HL-60 (cell line): Measurements from ENCODE around the genes MAP7D2 and MBTPS2.

- RRBS = no CpG with 5 or more reads among the region's 5 CpGs
Measured at GRCh38 chrX:19640875-19641226, 125.5 kb upstream of the MAP3K15 start.

- RRBS = no CpG with 5 or more reads among the region's 13 CpGs
Measured at GRCh38 chrX:19874908-19875495, 12.4 kb downstream of the SH3KBP1 start.

DNA sequence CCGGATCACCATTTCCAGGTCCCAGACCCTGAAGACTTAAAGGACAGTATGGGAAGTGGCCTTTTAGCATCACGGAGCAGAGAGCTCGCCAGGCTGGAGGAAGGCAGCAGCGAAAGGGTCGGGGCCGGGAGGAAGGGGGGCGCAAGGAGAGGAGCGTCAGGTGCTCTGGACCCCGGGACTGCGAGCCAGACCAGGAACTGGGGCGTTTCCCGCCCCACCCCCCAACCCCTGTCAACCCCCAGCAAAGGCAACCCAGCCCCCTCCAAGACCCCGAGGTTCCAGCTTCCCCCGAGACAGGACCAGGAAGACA is 855 bp downstream of the SH3KBP1 start:
- RRBS = 6% methylated on average over 5 of the region's 14 CpGs

DNA sequence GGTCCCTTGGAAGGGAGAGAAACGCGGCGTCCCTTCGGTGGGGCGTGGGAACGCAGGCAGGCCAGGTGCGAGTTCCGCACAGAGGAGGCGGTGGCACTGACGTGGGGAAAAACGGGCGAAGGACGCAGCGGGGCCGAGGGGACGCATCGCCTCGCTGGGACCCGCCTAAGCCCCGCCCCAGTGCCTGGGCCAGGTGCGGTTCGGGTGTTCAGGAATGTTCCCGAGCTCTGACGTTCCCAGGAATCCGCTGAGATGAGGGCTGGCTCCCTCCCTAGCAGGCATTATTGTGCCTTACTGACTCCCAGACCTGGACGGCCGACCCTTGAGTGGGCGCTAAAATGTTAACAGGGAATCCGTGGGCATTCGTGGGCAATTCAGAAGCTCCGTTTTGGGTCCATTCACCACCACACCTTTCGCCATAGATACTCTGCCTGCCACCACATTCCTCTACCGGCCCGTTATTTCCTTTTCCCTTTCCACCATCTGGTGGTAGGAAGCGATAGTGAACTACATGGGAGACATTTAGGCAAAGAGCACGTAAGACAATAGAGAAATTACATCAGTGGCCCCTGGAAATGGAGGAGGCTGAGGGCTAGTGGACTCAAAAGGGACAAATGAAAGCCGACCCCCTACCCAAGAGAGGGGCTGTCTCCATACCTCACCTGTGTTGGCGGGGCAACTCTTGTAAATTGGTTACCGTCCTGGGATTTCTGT is 950 bp upstream of the SH3KBP1 start:
- RRBS = no CpG with 5 or more reads among the region's 39 CpGs

GRCh38 chrX:20116447-20117245 is at the start of gene MAP7D2:
MAP7D2 (minus strand) TSS chrX:20116907.
- RRBS = 8% methylated on average over 33 of the region's 96 CpGs

DNA sequence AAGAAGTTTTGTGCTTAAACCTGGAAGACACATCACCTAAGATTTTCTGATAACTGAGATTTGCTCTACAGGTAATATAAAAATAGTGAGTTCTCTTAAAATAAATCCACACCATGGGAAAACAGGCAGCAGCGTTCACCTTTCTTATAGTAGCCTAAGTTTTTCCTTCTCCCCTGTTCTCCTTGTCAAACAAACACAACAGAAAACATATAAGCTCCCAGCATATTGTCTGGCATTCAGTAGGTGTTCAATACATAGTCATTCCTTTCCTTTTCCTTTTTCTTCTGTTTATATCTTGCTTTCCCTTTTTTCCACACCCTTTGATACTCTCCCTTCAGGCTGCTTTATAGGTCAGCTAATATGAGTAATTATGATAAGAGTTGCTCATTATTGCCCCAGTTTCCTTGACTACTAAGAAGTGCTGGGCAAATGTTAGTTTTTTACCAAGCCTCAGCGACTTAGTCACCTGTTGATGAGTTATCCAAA is 111.3 kb upstream of the RPS6KA3 start:
- RRBS = no CpG with 5 or more reads among the region's 2 CpGs

DNA sequence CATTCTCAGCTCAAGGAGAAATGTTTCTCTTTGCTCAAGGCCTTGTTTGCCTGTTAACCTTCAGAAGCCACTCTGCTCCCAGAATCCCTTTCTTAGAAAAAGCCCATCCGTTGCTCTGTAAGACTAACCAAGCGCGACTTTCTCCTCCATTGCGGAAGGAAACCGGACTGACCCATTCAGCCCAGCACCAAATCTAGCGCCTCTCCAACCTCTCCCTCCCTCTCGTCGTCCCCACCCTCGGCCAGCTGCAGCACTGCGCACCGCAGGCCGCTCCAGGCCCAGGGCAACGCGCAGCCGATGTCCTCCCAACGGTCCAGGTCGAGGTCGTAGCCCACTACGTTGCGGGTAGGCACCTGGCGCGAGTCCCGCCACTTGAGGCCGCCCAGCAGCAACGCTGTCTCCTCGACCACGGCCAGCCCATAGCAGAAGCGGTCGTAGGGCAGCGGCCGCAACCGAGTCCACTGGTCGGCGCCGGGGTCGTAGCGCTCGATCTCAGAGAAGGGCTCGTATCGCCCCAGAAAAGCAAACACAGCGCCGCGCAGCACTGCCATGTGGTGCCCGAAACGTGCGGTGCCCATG is 2.4 kb downstream of the KLHL34 start:
- RRBS = no CpG with 5 or more reads among the region's 46 CpGs

DNA sequence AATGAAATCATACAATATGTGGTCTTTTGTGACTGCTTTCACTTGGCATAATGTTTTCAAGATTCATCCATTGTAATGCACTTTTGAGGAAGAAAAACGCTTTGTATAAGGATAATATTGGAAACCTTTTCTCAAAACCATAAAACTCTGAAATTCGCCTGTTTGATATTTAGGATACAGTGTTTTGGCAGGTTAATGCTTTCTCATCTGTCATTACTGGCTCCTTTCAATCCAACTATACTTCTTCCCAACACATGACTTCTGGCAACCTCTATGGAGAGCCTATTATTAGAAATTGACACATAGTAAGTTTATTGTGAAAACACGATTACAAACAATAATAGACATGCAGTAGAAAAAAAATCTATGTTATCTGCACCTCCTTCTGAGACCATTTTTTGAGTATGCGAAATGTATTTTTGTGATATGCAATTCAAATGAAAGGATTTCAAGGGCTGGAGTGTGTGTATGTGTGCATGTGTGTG is 4.6 kb upstream of the KLHL34 start:
- RRBS = no CpG with 5 or more reads among the region's 4 CpGs

- RRBS = 2% methylated on average over 32 of the region's 66 CpGs
Measured at GRCh38 chrX:21839245-21840355, at the start of gene MBTPS2. MBTPS2 (plus strand) TSS chrX:21839617.

DNA sequence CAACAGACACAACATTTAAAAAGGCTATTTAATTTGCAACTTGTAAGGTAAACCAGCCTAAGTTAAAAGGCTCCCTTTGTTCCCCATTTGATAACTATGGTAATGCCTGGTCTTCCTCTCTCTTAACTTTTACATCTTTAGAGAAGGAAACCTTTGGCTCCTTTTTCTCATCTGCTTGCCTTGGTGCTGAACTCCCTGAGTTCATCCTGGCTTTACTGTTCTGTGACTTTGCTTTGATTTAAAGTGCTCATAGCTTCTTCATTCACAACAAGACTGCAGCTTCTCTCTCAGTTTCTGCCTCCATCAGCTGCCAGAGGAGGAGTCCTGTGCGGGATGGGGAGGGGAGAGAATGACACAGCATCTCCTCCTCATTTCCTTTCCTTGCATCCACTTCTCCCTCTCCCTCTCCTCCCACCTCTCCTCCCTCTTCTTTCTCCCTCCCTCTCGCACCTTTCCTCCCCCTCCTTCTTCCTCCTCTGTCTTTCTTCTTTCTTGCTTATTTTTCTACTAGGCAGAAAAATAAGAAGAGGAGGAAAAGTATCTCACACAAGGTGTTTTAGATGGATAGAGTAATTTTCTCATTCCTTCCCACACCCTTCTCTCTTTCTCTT is 42.0 kb downstream of the CBLL2 start:
- RRBS = no CpG with 5 or more reads among the region's 2 CpGs

DNA sequence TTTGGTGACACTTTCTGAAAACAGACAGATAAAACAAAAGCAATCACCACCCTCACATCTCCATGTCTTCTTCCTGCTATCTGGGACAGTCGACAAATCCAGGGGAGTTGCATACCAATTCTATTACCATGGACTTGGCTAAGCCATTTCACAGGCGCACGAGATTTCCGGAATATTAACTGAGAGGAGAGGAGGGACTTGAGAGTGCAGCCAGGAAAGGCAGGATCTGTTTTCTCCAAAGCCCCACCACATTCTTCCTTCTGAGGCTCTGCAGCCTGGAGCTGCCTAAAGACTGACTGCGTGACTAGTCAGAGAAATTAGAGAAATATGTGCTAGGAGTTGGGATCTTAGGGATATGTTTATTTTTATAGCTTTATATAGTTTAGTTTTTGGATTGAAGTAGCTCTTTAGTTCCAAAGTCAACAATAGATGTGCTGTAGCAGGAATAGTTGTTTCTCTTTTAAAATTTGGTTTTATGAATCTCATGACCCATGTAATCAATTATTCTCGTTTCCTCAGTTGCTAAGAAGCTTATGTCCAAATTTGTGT is 300.2 kb upstream of the DDX53 start:
- RRBS = no CpG with 5 or more reads among the region's 6 CpGs

DNA sequence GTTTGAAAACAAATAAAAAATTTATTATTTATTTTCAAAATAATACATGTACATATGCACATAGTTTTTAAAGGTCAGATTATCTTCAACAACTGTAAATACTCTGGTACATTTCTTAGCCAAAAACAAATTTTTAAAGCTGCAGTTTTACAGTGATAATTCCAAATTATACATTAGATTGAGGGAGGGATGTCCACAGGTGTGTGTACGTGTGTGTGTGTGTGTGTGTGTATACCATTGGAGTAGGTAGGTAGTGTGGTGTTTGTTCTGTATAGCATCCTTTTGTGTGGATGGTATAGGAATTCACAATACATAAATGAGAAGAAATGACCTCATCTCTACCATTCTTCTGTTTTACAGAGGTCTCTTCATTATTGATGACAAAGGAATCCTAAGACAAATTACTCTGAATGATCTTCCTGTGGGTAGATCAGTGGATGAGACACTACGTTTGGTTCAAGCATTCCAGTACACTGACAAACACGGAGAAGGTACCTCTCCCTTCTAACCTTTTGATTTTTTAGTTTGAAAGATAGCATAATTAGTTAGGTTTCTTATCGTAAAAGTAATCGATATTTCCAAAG is 14.8 kb downstream of the PRDX4 start:
- RRBS = no CpG with 5 or more reads among the region's 5 CpGs

- RRBS = no CpG with 5 or more reads among the region's 7 CpGs
Measured at GRCh38 chrX:23901587-23902334, 6.0 kb downstream of the APOO start.

DNA sequence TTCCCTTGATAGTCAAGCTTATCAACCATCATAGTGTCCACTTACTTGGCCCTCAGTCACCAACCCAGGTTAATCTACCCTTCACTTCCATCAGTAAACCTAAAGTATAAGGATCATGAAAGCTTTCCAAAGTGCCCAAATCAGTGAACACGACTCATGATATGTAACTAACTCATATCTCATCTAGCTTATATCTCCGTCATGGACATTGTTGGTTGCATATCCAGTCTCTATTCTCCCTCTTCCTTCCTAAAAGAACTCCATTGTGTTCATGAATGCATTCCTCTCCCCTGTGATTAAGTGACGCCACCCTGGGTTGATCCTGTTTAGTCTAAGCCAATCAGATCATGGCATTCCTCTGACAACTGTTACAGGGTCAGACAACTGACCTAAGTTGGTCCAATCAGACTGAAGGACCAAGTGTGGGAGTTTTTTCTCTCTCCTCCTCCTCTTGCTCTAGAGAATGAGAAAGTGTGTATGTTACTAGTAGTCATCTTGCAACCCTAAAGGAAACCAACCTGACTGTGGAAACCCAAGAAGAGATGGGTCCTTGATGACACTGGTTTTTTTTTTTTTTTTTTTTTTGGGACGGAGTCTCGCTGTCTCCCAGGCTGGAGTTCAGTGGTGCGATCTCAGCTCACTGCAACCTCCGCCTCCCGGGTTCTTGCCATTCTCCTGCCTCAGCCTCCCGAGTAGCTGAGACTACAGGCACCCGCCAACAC is 3.6 kb downstream of the APOO start:
- RRBS = no CpG with 5 or more reads among the region's 10 CpGs

- RRBS = no CpG with 5 or more reads among the region's 13 CpGs
Measured at GRCh38 chrX:24063400-24064616, 9.1 kb downstream of the EIF2S3 start.

- RRBS = 2% methylated on average over 53 of the region's 101 CpGs
Measured at GRCh38 chrX:24149907-24150772, 611 bp downstream of the ZFX start.

DNA sequence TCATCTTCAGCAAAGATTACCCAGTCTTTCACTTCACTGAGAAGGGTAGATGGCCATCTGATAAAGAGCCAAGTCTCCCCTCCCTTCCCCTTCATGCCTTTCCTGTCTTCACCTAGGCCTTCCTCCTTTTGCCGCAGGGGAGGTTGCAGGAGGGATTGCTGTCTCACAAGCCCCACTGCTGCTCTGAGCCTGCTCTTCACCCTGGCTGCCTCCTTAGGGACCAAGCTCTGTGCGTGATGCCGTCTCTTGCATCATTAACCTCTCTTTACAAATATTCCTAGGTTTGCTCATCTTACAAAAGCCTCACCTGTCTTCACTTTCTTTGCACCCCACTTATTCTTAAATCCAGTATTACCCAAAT is 3.7 kb downstream of the ZFX start:
- RRBS = no CpG with 5 or more reads among the region's 3 CpGs

DNA sequence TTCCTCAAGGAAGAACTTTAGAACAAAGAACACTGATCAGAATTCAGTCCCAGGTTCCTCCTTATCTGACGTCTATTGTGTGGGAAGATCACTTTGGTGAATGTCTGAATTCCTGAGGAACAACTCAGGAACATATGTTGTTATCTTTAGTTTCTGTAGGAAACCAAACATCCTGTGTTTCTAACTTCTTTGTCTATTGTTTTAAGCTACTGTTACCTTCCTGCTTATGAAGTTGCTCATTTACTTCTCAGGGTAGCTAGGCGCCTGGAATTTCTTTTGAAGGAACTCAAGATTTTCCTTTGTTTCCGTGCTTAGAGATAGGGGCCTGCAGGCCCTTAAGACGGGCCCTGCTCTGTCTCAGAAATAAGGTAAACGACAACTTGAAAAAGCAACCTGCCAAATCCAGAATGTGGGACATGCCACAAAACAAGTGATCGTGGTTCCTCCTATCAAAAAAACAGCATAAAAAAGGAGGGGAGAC is 46.2 kb downstream of the MAGEB5 start:
- RRBS = no CpG with 5 or more reads among the region's 6 CpGs

- RRBS = no CpG with 5 or more reads among the region's 7 CpGs
Measured at GRCh38 chrX:27350504-27351042, 112.6 kb downstream of the PPP4R3C start.